Helper T cell (primary cell): Measurements from ENCODE around the gene EFNB2.

DNA sequence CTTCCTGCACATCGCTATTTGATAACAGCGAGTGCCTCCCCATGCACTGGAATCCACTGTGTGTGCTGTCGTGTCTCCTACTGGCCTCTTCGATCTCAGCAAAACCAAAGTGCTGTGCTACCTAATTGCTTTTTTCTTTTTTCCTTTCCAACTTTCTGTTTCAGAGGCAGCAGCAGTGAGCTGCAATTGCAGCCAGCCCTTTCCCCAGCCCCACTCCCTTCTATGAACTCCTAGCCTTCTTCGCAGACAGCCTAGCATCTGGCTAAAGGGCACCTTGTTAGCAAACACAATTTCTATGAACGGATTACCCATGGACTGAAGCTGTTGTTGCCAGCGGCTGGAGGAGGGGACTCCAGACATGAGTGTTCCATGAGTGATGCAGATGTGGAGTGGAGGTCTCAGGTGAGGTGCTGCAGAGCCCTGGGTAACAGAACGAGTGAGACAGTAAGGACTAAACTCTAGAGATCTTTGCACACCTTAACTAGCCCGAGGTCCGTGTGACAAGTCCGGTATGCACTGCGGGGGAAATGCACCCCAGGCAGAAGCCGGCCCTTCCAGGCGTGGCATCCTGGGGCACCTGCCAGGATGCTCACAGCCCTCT lies 43.3 kb downstream of the EFNB2 start:
- PRO-cap, 2 experiments, result no peak in any of the 2 experiments

GRCh38 chr13:106535323-106536276 lies at the start of gene EFNB2:
Gene EFNB2, minus strand, starts transcription at chr13:106535662.
- PRO-cap, 2 experiments, result peak in 2 of 2 experiments; most common plus-strand start chr13:106535864 (in 1); most common minus-strand start chr13:106535659 (in 1)

DNA sequence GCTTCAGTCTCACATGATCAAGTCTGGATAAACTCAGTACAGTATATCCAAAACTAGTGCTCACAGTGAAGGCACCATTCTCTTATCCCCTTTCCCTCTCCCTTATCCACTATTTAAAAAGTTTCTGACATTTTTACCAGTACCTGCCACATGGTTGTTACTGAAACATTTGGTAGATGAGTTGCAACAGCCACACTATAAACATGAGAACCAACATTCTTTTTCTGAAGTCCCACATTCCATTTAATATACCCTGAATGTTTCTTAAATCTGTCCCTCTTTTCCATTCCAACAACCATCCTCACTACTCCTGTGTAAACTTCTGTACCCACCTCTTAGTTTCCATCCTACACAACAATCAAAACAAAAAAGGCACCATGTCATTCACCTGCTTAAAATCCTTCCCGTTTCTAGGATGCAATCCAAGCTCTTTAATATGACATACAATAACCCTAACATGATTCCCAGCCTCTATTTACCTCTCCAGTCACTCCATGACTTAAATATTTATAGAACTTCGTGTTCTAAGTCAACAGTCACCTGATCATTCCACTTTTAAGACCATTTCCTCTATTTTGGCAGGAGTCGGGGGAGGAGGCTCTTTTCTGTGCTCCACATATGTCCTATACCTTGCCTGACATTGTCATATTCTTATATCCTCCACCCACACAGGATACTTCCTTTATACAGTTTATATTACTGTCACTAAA lies 3.0 kb downstream of the ARGLU1 start:
- PRO-cap, 2 experiments, result no peak in any of the 2 experiments

GRCh38 chr13:106680716-106681287 lies 112.9 kb upstream of the ARGLU1 start:
- PRO-cap, 2 experiments, result no peak in any of the 2 experiments

DNA sequence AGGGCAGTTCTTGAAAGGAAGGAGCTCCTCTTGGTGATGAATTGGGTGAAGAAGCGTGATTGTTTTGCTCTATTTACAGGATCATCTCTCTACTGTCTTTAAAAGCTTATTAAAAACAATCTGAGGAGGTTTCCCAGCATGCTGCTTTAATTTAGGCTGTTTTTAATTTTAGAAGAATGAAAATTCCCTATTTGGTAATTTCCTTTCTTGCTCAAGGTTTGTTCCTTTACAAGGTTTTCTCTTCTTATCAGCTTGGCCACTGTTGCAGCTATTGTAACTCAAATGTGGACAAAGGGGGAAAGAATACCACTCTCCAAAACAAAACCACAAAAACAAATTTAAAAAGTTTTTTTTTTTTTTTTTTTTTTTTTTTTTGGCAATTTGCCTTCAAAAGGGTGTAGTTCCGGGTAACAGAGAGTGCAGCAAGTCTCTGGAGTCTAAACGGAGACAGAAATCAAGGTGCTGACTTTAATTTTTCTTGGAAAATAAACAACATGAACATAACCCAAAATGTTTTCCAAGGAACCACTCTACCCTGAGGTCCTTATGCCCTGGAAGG lies 306.4 kb upstream of the ARGLU1 start:
- PRO-cap, 2 experiments, result no peak in any of the 2 experiments

DNA sequence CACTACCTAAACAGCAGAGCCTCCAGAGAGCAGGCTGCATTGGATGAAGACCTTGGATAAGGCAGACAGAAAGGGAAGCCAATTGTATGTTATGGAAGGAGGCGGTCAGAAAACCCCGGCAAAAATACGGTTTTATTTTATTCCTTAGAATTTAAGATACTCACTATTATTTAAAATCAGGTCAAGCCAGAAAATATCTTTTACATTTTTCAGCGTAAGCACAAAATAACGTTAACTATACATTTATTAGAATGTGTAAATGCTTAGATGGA lies 641.2 kb downstream of the NALF1 start:
- PRO-cap, 2 experiments, result no peak in any of the 2 experiments

DNA sequence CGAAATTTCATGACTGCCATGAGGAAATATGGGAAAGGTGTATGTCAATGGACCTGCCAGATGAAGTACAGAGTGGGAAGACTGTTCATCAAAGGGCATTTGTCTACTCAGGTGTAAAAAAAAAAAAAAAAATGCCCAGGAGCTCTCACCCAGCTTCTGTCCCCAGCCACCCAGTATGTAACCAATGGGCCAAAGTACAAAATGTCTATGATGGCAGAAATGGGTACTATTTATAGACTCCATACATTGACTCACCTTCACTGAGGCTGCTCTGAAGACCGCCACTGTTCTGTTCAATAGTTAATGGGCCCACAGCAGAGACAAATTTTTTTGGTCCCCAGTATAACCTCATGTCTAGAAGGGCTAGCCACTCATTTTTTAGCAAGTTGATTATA lies 127.9 kb upstream of the NALF1 start:
- PRO-cap, 2 experiments, result no peak in any of the 2 experiments

DNA sequence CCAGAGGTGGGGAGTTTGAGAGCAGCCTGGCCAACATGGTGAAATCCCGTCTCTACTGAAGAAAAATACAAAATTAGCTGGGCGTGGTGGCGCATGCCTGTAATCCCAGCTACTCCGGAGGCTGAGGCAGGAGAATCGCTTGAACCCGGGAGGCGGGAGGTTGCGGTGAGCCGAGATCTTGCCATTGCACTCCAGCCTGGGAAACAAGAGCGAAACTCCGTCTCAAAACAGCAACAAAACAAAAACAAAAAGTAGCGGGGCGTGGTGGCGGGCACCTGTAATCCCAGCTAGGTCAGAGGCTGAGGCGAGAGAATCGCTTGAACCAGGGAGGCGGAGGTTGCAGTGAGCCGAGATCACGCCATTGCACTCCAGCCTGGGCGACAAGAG lies 902 bp upstream of the ABHD13 start:
- PRO-cap, 2 experiments, result no peak in any of the 2 experiments

- PRO-cap, 2 experiments, result no peak in any of the 2 experiments
Observed at GRCh38 chr13:108587337-108587536, 42.2 kb upstream of the MYO16 start.

DNA sequence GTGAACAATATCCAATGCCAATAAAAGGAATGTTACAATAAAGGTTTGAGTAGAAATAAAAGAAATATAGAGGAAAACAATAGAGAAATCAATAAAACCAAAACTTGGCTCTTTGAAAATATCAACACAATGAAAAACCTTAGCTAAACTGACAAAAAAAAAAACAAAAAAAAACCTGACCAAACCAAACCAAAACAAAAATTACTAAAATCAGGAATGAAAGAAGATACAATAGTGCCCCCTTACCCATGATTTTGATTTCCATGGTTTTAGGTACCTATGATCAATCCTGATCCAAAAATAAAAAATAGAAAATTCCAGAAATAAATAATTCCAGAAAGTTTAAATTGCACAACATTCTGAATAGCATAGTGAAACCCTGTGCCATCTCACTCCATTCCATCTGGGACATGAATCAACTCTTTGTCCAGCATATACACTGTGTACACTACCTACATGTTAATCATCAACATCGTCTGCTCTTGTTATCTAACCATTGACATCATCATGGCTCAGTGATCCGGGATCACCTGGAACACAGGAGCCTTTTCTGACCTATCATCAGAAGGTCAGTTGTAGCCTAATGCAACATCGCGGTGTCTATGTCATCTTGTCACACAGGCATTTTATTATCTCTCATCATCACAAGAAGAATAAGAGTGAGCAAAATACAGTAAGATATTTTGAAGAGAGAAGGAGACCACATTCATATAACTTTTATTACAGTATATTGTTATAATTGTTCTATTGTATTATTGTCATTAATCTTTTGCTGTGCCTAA lies 75.6 kb downstream of the MYO16 start:
- PRO-cap, 2 experiments, result no peak in any of the 2 experiments

GRCh38 chr13:109264255-109264839 lies 522.0 kb downstream of the IRS2 start:
- PRO-cap, 2 experiments, result no peak in any of the 2 experiments

GRCh38 chr13:109412362-109412652 lies 374.1 kb downstream of the IRS2 start:
- PRO-cap, 2 experiments, result no peak in any of the 2 experiments

DNA sequence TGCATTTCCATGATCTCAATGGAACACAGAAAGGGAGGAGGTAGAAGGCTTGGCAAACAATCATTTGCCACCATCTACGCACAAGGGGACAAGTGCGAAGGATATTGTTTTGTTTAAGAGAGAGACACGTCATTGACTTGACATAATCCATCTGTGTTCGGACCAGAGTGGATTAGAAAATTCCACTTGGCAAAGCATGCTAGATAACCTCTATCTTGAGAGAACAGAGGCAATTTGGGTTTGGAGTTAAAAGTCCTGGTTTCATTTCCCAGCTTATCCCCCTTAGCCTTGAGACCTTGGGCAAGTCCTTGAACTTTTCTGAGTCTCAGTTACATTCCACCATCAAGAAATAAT lies 209.9 kb downstream of the IRS2 start:
- PRO-cap, 2 experiments, result no peak in any of the 2 experiments

DNA sequence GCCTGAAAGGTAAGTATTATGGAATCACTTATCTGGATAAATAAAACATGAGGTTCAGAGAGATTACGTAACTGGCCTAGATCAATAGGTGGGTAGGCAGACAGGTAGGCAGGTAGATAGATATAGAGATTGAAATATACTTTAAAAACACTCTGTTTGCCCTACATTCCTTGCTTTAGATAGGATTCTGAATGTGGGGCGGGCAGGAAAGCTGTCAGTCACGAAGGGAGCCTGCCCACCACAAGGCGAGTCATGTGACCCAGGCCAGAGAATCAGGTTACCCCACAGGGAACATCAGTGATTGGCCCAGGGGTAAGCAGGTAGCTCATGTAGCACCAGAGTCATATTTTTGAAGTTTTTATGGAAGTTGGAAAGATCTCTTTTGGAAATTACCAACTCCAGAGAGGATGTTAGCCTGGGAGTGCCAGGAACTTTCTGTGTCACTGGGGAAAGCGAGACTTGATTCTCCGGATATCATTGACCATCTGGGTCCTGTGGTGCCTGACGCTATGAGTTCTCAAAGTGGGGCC lies 60.4 kb downstream of the IRS2 start:
- PRO-cap, 2 experiments, result no peak in any of the 2 experiments

DNA sequence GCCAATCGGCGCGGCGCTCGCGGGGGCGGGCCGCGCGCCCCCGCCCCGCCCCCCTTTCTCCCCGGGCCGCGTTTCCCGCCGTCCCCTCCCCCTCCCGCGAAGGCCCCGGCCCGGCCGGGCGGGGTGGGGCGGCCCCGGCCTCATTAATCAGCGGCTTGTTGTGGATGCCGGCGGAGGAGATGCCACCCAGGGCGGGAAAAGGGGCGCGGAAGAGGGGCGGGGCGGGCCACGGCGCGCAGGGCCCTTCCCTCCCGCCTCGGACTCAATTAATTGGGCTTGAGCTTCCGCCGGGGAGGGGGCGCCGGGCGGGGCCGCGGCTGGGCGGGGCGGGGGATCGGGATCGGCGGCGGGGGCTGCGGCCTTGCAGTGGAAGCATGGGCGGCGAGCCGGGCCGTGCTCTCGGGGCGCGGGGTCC lies 343 bp upstream of the IRS2 start:
- PRO-cap, 2 experiments, result peak in 2 of 2 experiments; most common plus-strand start position 366 of the sequence (in 2); most common minus-strand start position 268 of the sequence (in 1)

GRCh38 chr13:109938532-109939127 lies 152.2 kb upstream of the IRS2 start:
- PRO-cap, 2 experiments, result no peak in any of the 2 experiments

- PRO-cap, 2 experiments, result no peak in any of the 2 experiments
Observed at GRCh38 chr13:110062327-110063072, 244.5 kb downstream of the COL4A1 start.

GRCh38 chr13:110134522-110135359 lies 172.2 kb downstream of the COL4A1 start:
- PRO-cap, 2 experiments, result no peak in any of the 2 experiments

DNA sequence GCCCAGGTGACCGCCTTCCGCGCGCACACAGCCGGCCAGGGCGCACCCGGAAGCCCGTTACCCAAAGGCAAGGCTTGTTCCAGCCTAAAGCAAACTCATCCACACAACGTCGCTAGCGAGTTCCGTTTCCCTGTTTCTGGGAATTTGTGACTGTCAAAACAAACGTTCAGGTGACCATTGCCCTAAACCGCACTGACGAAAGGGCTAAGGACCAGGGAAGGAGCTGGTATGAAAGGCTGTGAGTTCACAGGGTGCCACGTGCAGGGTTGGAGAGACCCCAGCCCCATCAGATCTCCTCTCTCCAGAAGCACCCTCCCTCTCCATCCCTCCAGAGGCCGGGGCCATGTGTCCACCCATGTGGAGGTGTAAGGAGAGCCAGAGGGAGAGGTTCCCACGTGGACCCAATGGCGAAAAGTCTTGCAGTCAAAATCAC lies 168.4 kb downstream of the COL4A1 start:
- PRO-cap, 2 experiments, result no peak in any of the 2 experiments

DNA sequence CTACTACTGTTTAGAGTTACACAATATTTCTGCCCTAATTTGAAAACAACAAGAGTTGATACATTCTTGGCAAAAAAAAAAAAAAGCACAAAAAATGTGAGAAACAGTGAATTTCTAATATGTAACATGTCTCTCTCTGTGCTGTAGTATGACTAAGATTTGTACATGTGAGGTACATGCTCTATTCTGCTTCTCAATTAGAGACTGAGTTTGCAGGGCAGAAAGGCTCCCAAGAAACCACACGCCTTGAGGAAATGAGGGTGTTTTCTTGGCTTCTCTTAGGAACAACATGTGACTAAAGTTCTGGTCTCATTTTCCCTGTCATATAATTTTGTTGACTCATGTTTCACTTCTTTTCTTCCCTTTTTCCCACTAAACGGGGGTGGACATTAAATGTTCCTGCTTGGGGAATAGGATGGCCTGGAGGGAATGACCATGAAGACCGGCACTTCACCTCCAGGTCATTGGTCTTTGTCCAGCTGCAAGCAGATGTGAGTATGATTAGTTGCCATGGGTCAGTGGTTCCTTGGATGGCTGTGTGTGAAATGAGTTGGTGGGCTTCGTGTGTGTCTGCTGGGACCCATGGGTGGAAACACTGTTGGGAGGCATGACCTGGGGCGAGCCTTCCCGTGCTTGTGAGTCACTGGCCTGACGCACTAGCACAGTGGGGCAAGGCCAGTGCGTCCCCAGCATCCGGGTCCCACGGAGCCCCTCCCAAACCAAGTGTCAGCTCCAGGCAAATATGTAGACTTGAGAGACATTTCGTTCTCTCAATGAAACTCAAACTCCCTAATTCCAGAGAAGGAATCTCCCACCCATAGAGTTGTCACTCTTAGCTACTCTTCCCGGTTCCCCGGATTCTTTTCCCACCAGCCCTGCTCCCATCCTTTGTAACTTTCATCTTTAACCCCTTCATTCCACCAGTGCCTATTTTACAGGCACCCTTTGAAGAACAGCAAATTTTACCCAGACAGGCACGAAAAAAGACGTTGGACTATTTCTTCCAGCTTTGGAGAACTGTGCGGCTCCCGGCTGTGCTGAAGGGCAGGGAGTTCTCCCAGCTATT lies 56.5 kb downstream of the COL4A1 start:
- PRO-cap, 2 experiments, result no peak in any of the 2 experiments